Lung (tissue), 4 donors: ENCODE data around the gene SOX11.

DNA sequence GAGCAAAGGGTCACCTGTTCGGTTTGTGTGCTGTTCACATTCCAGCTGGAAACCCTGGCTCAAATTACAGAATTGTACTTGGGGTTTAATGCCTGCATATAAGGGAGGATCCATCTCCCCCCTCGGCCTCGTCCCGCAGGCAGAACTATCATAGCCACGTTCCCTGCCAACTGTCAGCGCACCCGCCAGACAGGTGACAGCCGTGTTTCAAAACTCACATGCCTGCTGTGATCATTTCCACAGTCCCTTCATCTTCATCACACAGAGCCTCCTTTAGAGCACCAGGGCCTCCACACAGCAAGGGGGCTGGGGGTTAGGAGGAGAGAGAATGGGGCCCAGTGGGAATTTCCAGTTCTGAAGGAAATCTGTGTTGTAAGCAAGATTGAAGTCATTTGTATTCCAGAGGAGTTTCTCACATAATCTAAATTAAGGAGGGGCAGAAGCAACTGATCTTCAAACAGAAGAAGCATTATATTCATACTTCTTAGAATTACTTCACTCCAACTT lies 48.0 kb downstream of the ADI1 start:
- PRO-cap = no peak
- RAMPAGE, long total RNA = no peak
- RRBS = no CpG with 5 or more reads among the region's 8 CpGs

- PRO-cap = no peak
- RAMPAGE, long total RNA = no peak
- RRBS = no CpG with 5 or more reads among the region's 24 CpGs
These were observed 46.8 kb downstream of the ADI1 start for GRCh38 chr2:3472293-3473265.

DNA sequence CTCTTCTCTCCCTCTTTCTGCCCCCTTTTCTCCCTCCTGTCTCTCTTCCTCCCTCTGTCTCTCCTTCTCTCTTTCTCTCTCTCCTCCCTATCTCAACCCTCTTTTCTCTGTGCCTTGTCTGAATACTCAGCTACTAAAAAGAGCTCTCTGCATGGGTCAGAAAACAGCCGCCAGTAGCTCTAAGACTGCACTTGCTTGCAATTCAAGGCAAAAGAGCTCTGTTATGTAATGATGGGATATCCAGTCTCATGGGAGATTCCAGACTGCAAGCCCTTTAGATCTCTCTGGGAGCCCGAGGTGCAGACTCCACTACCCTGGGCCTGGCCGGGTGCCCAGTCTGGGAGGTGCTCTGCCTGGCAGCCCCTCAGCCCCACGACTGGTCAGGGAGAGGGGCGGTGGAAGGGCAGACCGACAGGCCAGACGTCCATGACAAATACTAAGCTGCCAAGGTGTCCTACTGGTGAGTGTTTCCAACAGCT lies 5.5 kb upstream of the ADI1 start:
- PRO-cap = no peak
- RAMPAGE, long total RNA = no peak
- RRBS = no CpG with 5 or more reads among the region's 7 CpGs

- PRO-cap = no peak
- RAMPAGE, long total RNA = no peak
- RRBS = no CpG with 5 or more reads among the region's 9 CpGs
These were observed 14.5 kb upstream of the ADI1 start for GRCh38 chr2:3533718-3534257.

DNA sequence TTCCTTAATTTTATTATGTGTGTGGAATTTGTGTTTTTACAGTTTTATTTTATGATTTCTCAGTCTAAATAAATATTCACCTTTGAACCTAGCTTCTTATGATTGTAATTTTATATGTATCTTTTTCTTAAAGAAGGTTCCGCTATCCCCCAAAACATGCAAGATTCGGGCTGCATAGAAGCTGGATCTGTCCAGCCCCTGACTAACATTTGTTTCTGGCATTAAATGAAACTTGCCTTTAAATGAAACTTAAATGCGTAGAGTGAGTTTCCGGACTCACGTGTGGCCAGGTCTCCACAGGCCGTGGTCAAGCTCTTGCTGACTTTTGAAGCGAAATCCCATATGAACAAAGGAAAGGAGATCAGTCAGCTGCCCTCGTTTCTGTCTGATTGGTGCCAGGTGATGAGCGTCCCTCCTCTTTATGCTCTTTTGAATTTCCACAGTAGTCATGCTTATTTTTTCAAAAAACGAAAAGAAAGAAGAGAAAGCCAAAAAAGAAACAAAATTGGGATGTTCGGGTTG lies 509 bp upstream of the COLEC11 start:
- PRO-cap = no peak
- RAMPAGE, long total RNA = no peak
- RRBS = no CpG with 5 or more reads among the region's 11 CpGs

- PRO-cap = no peak
- RAMPAGE, long total RNA = no peak
- RRBS = no CpG with 5 or more reads among the region's 6 CpGs
These were observed 25.9 kb downstream of the COLEC11 start for GRCh38 chr2:3620708-3621279.

GRCh38 chr2:4672952-4673385 lies 969.6 kb downstream of the DCDC2C start:
- PRO-cap = no peak
- RAMPAGE, long total RNA = no peak
- RRBS = no CpG with 5 or more reads among the region's 18 CpGs

DNA sequence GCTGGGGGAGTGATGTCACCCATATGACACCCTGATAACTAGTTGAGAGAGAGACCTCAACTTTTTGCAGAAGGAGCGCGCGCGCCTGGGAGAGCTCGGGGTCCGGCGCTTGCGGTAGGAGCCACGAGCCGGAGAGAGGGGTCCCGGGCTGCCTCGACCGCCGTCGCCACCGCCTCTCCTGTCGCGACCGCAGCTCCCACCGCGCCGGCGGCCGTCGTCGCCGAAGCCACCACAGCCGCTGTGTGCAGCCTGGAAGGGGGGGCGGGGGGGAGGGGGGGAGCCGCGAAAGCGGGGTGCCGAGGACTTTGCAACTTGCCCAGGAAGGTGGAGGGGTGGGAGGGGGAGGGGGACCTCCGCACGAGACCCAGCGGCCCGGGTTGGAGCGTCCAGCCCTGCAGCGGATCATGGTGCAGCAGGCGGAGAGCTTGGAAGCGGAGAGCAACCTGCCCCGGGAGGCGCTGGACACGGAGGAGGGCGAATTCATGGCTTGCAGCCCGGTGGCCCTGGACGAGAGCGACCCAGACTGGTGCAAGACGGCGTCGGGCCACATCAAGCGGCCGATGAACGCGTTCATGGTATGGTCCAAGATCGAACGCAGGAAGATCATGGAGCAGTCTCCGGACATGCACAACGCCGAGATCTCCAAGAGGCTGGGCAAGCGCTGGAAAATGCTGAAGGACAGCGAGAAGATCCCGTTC lies at the start of gene SOX11:
Gene SOX11 (plus strand): TSS at position 67 of the 698 bp plus-strand sequence.
- PRO-cap = no peak
- RAMPAGE, long total RNA = no peak
- RRBS = 7% methylated on average over 37 of the region's 63 CpGs

GRCh38 chr2:5696935-5698033 lies 5.1 kb downstream of the SOX11 start:
- PRO-cap = no peak
- RAMPAGE, long total RNA = no peak
- RRBS = 5% methylated on average over 25 of the region's 61 CpGs

- PRO-cap = no peak
- RAMPAGE, long total RNA = no peak
- RRBS = no CpG with 5 or more reads among the region's 5 CpGs
These were observed 738 bp upstream of the CMPK2 start for GRCh38 chr2:6866409-6866881.

- PRO-cap = no peak
- RAMPAGE, long total RNA = no peak
- RRBS = 88% methylated on average over 2 of the region's 17 CpGs
These were observed 172.9 kb downstream of the RNF144A start for GRCh38 chr2:7090071-7090551.

DNA sequence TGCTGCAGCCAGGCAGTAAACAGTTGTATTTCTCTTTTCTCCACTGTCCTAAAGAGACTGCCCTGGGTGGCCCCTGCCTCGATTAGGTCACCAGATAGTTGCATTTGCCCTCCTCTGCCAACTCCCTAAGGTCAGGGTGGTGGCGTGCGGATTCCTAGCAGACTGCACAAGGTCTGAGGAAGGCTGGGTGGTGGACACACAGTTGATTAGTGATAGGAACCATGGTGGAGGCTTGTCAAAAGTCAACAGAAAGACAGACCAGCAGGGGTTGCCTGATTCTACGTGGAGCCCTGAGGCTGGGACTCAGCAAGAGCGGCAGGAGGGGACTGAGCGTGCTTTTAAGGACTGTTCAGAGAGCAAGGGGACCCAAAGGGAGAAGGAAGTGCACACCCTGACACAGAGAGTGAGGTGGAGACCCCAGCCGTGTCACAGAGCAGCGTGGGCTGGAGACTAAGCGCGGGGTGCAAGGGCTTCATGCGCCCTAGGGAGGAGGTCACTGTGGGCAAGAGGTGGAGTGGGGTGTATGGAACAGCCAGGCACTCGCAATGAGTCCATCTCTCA lies 513.2 kb downstream of the RNF144A start:
- PRO-cap = no peak
- RAMPAGE, long total RNA = no peak
- RRBS = no CpG with 5 or more reads among the region's 12 CpGs

- PRO-cap = no peak
- RAMPAGE, long total RNA = no peak
- RRBS = no CpG with 5 or more reads among the region's 8 CpGs
These were observed 547.3 kb upstream of the ID2 start for GRCh38 chr2:8134507-8134945.

DNA sequence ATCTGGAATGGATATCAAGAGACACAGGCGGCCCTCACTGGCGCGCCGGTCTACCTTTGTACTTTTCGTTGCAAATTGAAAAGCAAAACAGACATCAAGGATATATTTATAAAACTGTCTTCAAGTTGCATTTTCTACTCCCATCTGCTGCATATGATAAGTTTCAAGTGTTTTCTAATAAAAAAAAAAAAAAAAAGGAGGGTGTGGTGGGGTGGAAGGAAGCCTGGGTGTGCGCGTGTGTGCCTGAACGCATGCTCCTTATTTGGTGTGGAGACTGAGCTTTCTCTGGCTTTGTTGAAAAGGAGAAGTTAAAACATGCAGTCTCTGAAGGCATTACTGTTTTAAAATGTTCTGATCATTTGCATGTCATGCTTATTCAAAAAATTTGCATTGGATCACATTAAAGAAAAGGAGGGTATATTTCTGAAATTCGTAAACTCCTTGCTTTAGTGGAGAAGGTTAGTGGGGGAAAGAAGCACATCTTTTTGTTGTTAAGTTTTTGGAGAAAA lies 546.6 kb upstream of the ID2 start:
- PRO-cap = no peak
- RAMPAGE, long total RNA = no peak
- RRBS = 49% methylated on average over 4 of the region's 9 CpGs

GRCh38 chr2:8140963-8141960 lies 540.6 kb upstream of the ID2 start:
- PRO-cap = no peak
- RAMPAGE, long total RNA = no peak
- RRBS = no CpG with 5 or more reads among the region's 6 CpGs

- PRO-cap = no peak
- RAMPAGE, long total RNA = no peak
- RRBS = no CpG with 5 or more reads among the region's 19 CpGs
These were observed 519.3 kb upstream of the ID2 start for GRCh38 chr2:8162419-8163020.

GRCh38 chr2:8249150-8249750 lies 432.6 kb upstream of the ID2 start:
- PRO-cap = no peak
- RAMPAGE, long total RNA = no peak
- RRBS = no CpG with 5 or more reads among the region's 15 CpGs

DNA sequence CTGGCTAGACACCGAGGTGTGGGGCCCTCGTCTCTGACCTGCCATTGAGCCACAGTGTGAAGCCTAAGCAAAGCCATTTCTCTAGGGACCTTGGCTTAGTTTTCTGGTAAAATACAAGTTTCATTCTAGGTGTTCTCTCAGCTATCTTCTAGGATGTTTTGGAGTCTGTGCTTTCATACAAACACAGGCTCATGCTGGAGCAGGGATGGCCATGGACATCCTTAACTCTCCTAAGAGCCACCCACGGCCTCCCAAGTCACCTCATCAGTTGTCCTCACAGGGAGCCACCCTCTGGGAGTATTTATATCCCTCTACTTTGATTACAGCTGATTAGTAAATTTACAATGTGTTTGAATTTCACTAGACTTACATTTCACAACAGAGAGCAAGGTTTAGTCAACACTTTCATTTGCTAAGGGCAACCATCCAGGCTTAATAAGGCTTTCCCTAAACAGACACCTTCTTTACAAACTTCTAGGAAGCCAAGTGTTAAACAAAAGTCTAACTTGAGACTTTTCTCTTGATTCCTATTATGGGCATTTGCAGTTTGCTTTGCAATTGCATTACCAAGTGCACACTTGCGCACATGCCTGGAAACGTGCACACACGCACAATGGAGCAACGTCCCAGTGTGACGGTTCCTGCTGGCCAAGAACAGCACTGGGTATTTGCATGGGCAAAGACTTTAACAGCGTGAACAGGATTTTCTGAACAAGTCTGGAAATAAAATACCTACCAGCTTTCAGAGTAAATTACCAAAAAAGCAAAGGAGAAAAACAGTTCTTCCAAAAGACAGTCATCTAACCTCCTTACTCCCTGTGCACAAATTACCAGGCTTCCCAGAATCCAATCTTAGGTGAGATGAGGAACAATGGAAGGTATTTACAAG lies 376.5 kb upstream of the ID2 start:
- PRO-cap = no peak
- RAMPAGE, long total RNA = no peak
- RRBS = no CpG with 5 or more reads among the region's 9 CpGs

DNA sequence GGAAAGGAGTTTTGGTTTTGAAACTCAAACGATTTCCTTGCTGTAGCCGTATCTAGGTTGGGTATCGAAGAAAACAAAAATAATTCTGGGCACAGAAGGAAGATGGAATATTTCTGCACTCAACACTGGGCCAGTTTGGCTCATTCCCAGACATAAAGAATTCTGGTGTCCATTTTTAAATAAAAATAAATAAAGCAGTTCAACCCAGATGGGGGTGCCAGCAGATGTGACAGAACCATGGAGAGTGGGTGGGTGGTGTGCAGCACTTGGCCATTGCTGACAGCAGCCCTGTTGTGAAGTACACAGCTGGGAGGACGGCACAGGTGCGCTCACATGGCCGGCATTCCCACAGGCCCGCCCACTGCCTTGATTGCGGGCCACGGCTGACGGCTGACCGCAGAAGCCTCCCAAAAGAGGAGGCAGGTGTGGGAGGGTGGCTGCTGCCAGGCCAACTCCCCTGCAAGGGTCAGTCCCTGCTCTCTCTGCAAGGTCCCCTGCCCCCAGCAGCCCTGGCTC lies 351.9 kb upstream of the ID2 start:
- PRO-cap = no peak
- RAMPAGE, long total RNA = no peak
- RRBS = no CpG with 5 or more reads among the region's 11 CpGs

- PRO-cap = no peak
- RAMPAGE, long total RNA = no peak
- RRBS = no CpG with 5 or more reads among the region's 7 CpGs
These were observed 255.2 kb upstream of the ID2 start for GRCh38 chr2:8426684-8426973.